Right common carotid artery plus branches (tissue), 1 donor: ENCODE data around the gene DEK.

DNA sequence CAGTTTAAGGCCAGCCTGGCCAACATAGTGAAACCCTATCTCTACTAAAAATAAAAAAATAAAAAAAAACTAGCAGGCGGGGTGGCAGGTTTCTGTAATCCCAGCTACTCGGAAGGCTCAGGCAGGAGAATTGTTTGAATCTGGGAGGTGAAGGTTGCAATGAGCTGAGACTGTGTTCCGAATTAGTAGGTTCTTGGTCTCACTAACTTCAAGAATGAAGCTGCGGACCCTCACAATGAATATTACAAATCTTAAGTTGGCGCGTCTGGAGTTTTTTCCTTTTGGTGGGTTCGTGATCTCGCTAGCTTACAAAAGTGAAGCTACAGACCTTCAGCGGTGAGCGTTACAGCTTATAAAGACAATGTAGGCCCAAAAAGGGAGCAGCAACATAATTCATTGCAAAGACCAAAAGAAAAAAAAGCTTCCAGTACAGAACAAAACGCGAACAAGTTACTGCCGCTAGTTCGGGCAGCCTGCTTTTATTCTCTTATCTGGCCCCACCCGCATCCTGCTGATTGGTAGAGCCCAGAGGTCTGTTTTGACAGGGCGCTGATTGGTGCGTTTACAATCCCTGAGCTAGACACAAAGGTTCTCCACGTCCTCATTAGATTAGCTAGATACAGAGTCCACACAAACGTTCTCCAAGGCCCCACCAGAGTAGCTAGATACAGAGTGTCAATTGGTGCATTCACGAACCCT is 12.2 kb downstream of the KIF13A start:
- PRO-cap: no peak

DNA sequence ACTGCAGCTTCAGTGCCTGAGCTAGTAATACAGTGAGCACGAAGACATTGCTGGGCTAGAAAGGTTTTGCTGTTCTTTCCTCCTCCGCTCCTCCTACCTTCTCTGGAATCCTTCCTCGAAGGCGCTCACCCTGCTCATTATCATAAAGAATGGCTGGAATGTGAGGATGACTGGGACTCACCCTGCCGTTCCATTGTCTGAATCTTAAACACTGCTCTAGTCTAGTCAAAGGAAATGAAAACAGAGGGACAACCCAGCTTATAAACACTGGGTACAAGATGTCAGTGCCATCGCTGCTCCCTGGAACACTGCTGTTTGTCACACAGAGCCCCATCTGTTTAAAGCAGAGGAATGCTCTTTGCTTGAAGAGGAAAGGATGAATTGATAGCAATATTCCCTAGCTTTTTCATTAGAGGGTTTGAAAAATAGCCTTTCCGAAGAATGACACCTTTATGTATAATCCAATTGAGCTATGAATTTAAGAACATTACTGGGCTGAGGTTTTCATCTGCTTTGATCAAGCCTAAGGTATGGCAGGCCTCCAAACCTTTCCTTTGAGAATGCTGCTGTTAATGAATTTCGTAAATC is 35.6 kb upstream of the KIF13A start:
- PRO-cap: no peak

DNA sequence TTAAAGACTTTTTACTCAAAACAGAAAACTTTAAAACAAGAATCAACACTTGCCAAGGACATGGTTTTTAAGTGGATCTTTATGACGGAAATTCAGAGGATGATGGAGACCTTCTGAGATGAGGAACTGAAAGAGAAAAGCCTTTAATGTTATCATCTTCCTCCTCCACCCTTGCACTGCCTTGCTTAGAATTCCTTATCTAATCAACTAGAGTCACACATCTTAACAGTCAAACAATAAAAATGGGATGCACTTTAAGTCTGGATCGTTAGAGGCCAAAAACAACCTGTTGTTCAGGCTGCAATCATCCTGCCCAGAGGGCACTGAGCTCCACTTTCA is 66.0 kb upstream of the KIF13A start:
- PRO-cap: no peak

GRCh38 chr6:18153672-18153987 is 1.2 kb downstream of the TPMT start:
- PRO-cap: no peak

DNA sequence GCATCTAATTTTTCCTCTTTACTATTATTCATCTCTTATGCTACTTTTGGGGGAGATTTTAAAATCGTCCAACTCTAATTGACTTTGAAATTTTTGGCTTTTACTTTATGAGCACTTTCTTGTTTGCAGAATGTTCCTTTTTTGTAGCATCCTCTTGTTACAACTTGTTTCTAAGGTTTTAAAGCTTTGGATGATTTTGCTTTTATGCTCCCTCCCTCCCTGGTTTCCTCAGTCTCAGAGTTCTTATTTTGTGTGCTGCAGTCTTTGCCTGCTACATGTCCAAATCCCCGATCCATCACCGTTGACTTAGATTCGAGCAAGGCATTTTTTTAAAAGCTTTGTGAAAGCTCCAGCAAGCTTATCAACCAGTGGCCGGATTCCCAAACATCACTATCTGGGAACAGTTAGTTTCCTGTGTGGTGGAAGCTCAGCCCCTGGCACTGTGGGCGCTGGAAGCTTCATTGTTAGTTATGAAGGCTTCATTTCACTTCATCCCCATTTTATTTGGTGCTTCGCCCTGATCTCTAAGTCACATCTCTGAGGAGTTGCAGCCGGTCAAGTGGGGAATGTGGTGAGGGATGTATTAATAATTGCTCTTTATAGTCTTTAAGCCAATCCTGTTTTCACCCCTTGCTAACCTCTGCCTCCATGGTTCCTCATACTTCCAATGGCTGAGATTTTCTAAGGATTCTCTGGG is 44.8 kb downstream of the DEK start:
- PRO-cap: no peak

- PRO-cap: no peak
These were observed 4.1 kb downstream of the DEK start for GRCh38 chr6:18260158-18260770.

DNA sequence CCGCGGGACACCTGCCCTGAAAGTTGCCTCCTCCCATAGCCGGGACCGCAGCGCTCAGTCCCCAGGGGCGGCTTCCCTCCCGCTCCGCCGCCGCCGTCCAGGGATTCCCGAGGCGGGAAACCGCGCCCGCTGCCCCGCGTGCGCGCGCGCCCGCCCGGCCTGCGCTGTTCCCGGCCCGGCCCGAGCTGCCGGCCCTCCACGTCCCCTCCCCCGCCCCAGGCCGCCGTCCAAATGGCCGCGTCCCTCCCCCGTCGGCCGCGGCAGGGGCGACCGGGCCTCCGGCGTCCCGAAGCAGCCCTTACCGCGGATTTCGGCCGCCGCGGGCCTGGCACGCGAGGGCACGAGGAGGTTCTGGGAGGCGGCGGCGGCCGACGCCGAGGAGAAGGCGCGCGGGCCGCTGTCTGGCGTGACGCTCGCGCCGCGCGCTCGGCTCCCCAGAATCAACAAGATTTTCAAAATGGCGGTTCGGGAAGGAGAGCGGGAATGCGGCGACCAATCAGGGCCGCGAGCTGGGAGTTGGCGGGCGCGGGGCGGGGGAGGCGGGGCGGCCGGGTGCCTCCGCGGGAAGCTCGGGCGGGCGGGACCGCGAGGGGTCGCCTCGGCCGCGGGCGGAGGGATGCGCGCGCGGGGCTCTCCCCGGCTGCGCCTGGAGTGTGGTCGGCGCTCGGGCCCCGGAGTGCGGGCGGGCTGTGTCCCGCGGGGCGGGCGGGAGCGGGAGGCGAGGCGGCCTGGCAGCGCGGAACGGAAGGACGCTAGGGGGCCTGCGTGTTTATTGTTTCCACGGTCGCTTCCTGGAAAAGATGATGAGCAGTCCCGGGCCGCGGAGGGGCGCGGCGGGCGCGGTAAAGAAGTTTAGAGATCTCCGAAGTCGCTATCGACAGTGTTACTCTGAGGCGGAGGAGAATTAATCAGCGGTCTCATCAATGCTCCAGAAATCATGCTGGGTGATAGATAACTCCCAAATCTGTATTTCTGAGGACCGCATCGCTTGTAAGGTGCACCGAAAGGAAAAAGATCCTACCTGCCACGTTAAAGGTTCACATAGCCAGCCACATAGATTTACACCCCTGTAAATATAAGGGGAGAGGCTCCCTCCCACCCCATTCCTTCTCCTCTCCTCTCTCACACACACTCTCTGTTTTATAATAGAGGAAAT is at the start of gene DEK:
TSS of gene DEK (minus strand) at position 448 of the 1,156 bp plus-strand sequence.
- PRO-cap: bidirectional peak, plus-strand start at position 226 of the sequence, minus-strand start at position 169 of the sequence; bidirectional peak, plus-strand start at position 602 of the sequence, minus-strand start at position 442 of the sequence; bidirectional peak, plus-strand start at position 816 of the sequence, minus-strand start at position 678 of the sequence

GRCh38 chr6:18390974-18391464 is 3.9 kb downstream of the RNF144B start:
- PRO-cap: unidirectional peak, minus-strand start at chr6:18391160

DNA sequence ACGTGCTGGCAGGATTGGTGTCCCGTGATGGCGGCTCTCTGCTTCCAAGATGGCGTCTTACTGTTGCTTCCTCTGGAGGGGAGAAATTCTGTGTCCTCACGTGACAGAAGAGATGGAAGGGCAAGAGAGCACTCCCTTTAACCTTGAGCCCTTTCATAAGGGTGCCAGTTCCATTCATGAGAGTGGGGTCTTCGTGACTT is 28.1 kb downstream of the RNF144B start:
- PRO-cap: no peak

DNA sequence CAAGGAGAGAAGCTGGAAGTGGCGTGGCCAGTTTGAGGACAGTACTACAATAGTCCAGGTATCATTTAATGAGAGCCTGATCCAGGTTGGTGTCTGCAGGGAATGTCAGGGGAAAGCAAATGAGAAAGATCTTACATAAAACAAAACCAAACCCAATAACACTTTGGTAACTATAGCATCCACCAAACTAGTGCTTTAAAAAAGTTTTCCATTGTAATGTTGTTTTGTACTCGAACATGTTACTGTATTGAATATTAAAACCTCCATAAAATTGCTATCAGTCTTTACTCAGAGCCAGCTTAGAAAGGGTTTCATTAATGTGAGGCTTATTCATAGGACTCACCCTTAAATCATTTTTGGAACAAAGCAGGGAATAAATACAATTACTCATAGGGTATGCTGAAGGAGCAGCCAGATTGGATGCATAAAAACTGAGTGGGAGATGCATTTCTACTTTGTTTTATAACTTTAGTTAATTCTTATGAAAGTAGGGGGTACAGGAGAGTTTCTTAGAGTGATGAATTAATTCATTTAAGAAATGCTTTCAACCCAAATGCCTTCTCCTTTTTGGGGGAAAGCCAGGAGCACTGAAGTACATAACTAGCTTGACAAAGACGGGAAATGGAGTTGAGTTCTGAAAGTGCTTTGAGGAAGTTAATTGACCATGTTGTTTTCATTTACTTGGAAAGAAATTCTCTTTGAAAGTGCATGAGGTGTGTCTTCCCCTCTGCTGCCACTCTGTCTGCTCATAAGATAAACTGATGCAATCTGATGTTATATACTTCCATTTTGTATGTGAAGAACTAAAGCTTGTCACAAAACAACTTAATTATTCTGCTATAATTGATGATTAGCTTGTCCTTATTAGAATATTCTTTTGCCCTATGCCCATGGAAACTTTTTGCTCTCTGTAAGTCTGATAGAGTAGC is 90.3 kb downstream of the RNF144B start:
- PRO-cap: no peak

GRCh38 chr6:20126020-20126704 is 86.1 kb downstream of the MBOAT1 start:
- PRO-cap: no peak

- PRO-cap: no peak
These were observed 38.4 kb downstream of the MBOAT1 start for GRCh38 chr6:20173854-20174290.

- PRO-cap: unidirectional peak, plus-strand start at chr6:20209004
These were observed 3.6 kb downstream of the MBOAT1 start for GRCh38 chr6:20208628-20209141.

DNA sequence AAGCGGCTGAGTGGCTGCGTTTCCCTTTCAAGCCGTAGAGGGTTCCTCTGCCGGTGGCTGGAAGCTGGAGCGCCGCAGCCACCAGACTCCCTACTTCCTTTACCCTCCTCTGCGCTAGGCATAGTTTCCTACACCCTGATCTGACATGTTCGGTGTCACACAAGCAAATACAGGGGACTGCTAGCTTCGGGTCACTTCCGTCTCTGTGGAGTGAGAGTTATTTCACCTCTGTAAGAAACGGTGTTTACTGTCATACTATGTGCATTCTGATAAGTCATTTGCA is 500 bp upstream of the MBOAT1 start:
- PRO-cap: bidirectional peak, plus-strand start at position 155 of the sequence, minus-strand start at position 95 of the sequence

- PRO-cap: unidirectional peak, minus-strand start at chr6:20401443; unidirectional peak, minus-strand start at chr6:20401479
These were observed 510 bp upstream of the E2F3 start for GRCh38 chr6:20401096-20401642.

DNA sequence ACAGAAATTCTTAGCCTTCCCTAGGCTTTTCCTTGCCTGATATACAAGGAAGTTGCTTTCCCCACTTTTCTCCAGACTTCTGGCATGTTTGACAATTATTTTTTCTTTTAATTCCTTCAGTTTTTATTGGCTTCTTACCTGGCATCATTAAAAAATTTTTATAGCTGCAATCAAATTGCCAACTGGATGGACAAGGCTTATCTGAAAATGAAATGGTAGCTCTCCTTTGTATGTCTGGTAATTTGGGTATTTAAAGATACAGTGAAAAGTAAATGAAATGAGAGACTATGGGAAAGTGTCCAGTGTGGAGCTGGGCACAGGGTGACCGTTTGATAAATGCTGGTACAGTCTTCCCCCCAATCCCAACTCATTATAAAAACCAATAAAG is 15.3 kb downstream of the E2F3 start:
- PRO-cap: no peak

DNA sequence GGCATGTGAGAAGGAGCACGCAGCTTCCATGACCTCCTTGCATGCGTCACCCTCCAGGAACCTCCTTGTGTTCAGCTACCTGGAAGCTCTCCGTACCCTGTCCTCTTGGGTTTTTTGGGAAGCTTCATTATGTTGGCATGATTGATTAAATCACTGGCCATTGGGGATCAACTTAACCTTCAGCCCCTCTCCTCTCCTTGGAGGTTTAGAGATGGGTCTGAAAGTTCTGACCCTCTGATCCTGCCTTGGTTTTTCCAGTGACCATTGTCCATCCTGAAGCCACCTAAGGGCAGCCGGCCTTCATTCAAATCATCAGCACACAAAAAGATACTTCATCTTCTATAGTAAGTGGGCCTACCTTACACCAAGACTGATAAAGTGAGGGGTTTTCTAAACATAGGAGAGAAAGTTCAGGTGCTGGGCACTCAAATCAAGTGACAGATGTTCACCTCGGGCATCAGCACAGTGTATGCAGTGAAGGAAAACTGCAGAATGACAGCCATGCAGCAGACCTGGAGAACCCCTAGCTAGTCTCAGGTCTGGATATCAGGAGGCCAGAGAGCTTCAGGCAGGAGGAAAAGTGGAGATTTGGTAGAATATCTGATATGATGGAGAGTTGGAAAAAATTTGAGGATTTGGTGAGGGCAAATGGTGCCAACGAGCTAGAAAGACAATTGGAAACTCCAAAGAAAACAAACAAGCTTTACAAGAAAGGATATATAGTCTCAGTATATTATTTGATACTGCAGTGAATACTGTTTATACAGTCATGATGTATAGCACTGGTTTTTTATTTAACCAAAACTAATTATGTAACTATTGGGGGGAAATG is 65.6 kb upstream of the CDKAL1 start:
- PRO-cap: no peak

GRCh38 chr6:21032741-21033771 is 498.8 kb downstream of the CDKAL1 start:
- PRO-cap: no peak

- PRO-cap: no peak
These were observed 71.9 kb downstream of the SOX4 start for GRCh38 chr6:21665155-21666167.

DNA sequence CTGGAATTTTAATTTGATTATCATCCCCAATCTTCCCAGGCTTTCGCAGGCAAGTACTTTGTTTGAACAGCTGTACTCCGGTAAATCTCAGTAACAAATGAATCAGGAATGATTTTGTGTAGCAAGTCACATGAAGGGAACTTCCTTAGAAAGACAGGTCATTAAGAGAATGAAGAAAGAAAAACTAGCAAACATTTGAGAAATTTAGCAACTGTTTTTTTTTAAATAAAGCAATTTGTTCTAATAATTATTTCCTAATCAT is 147.3 kb downstream of the SOX4 start:
- PRO-cap: no peak